Cardiac ventricle fibroblast (primary cell): Measurements from ENCODE around the genes TXN and OR2K2.

DNA sequence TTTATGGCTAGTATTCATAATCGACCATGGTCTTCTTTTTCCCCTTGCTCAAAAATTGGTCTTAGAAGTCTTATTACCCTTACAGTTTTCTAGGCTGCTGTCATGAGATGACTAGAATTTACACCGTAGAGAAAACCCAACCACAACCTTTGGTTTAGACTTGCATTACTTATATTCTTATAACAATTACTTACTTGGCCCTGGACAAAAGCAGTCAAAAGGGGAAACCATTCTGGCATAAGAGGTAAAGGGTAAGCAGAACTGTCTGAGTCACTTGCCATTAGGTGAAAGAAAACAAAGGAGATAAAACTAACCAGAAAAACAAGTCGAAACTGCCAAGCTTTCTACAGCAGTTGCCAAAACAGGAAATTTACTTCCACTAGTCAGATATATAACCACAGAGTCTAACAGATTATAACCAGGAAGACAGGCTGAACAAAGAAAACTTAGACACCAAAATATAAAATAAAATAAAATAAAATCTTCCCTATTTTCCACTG, 17.9 kb downstream of the TMEM245 start:
- RAMPAGE, long total RNA, result no peak

DNA sequence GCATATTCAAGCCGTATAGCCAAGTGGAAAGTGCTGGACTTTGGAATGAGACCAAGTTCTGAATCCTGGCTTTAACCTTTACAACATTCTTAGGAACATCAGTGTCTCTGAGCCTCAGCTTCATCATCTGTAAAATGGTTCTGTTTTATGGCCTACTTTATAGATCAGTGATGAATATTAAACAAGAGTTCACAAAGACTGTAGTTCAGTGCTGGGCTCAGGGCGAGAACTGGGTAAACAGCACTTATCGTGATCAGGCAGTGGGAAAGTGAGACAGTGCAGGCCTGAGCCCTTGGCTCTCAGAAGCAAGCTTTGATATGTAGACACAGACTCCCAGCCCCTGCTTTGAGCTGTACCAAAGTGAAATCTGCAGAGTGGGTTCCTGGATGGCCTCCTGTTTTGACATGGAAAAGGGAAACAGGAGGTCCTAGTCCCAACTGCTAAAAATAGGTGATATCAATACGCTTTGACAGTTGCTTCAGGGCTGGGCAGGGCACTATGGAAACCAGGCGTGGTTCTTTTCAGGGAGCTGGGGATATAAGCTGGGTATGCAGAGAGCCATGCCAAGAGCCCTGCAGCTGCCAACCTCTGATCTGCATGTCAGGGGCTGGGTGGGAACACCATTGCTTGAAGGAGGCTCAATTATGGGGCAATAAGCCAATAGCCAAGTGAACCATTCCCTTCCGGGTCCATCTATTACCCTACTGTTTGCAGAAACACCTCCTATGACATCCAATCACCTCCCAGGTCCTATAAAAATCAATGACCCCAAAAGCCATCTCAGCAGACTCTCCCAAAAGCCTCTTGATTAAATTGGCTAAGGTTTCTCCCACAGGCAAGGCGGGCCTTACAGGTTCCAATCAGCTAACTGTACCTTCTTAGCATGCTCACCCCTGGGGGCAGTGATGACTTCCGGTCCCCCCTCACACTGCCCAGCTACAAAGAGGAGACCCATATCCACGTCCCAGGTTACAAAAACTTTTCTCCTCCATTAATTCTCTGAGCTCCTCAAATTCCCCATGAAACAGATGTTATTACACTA, 45.9 kb downstream of the EPB41L4B start:
- RAMPAGE, long total RNA, result no peak

GRCh38 chr9:109355950-109356297, 35.1 kb upstream of the EPB41L4B start:
- RAMPAGE, long total RNA, result no peak

DNA sequence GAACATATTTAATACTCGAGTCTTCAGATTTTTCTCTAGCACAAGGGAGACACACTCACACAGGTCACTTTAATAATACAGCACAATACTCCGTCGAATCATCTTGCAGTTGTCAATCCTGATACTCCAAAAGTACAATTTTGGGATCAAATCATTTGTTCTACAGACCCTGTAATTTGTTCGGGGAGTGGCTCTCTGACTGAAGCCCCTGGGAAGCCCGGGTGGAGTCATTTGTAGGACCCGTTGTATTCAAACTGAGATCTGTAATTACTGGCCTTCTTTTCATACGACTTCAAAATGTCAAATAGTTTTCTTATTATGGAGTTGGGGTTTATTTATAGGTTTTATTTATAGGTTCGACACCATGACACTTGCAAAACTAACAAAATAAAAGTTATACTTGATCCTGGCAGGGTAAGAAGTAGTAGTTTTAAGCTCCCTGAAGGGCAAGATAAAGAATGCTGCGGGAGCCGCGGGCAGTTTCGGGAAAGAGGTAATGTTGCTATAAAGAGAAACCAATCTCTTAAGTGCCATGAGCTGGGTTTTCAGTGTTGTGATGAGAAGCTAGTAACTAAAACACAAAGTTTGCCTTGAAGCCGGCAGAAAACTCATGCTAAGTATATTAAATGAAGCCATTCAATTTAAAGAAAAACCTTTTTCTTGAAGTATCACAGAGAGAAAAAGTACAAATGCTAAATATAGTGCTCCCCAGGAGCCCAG, 24.9 kb downstream of the PTPN3 start:
- RAMPAGE, long total RNA, result no peak

DNA sequence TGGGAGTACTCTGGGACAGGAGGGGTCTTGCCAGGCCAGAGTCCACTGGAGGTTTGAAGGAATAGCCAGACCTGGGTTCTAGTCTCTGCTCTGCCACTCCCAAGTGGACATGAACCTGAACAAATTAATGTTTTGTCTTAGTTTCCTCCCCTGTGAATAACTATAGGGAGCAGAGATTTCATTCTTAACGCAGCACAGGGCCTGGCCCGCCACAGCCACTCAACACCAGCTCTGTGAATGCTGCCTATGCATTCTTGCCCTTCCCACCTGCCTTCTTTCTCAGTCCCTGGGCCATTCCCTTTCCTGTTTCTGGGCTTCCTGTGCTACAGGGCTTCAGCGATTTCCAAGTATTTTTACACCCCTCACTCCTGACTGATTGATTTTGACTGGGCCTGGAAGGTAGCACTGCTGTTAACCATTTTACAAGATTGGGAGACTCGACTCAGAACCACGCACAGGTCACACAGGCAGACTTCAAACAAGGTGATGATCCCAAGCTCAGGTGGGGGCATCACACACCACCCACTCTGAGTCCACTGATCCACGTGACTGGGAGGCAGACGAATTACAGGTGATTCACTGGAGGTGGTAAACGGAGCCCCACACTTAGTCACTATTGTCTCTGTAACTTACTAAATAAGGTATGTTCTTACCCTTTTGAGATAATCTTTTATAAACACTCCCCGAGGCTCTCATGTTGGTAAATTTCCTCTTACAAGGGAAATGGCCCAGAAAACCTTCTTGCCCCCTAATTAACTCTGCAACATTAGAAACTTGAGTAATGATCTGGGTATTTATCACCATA, 21.3 kb downstream of the PTPN3 start:
- RAMPAGE, long total RNA, result no peak

GRCh38 chr9:109479194-109479447, 19.0 kb downstream of the PTPN3 start:
- RAMPAGE, long total RNA, result no peak

DNA sequence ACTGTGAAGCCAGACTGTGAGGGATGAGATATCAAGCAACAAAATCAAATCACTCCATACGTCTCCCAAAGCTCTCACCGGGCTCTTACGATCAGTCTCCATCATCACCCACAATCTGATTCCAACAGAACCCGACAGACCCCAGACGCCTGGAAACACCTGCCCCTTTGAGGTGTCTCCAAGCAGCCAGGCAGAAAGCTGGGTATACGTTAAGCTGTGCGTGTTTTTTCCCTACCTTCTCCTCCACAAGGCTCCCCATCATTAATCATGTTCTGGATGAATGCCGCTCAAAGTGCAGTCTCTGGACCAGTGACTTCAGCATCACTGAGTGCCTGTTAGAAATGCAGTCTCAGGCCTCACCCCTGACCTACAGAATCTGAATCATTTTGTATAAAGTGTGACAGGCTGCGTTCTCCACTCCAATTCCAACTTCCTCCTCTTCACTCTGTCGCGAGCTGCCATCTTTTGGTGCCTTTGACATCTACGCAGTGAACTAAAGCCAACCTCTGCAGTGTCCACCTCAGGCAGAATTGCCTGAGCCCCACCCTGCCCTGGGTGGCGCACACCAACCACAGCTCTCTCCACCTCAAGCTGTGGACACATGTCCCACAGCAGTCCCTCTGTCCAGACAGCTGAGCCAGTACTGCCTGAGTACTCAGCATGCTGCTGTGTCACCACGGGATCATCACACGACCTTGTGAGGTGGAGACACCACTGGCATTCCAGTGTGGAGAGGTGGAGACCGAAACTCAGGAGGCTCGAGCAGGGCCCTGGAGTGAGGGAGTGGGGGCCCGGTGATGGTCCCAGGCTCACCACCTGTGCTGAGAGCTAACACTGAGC, 14.3 kb downstream of the PTPN3 start:
- RAMPAGE, long total RNA, result no peak

DNA sequence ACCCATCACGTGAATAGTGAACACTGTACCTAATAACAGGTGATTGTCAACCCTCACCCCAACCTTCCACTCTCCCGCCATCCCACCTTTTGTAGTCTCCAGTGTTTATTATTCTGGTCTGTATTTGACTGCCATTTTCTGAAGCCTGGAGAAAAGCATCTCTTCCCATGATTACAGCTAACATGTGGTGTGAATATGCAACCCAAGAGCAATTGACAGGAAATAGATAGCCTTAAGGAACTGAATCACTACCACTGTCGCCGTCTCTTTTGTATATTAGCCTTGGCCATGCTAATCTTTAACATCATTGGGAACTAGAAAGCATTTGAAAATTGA, 43.3 kb upstream of the PALM2AKAP2 start:
- RAMPAGE, long total RNA, result no peak

DNA sequence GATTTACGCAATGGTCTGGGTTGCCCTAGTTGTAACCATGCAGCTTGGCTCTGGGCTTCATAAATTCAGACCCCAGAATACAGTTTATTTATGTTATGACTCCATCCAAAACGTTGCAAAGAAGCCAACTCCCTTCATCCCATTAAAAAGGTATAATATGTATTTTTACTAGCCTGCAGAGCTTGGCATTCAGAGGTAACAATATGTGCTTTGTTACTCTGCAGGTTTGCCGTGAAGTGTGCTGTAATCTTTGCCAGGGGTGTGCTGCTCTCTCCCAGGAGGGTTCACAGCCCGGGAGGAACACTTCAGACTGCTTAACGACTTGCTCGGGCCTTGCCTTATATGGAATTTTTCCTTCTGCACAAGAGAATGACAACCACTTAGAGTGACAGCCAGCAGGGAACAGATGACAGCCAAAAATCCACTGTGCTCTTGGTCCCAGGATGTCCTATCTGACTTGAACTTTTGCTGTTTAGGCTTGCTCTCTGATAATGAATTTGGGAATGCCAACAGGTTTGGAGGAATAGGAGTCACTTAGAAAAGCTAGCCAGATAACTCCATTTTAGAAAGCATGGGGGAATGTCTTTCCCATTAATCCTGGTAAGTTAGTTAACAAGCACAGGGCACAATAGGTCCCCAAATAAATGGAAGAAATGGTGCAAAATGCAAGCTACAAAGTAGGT, 34.1 kb upstream of the PALM2AKAP2 start:
- RAMPAGE, long total RNA, result no peak

DNA sequence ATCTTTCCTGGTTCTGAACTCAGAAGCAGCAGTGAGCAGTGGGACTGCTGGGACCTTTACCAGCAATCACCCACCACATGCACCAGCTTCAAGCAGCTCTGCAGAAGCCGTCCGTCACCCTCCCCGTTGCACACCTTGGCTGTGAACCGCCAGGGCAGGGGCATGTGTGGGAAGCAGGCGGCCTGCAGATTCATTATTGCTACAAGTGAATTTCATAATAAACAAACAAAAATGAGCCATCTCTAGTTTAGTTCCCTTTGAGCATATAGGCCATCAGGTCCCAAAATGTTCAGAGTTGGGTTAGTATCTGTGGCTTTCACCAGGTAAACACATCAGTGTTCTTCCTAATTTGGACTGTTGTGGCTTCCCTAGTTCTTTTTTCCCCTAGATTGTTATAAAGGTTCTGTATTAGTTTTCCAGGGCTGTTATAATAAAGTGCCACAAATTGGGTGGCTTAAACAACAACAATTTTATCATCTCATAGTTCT, 17.6 kb downstream of the PALM2AKAP2 start:
- RAMPAGE, long total RNA, result no peak

- RAMPAGE, long total RNA, result start-site peak on the minus strand at chr9:110256479-110256609, 2,928 and 155 reads in 2 replicates
Measured at GRCh38 chr9:110256177-110257253, at the start of gene TXN. Gene TXN, minus strand, starts transcription at chr9:110256507.

GRCh38 chr9:110257844-110258438, 1.6 kb upstream of the TXN start:
- RAMPAGE, long total RNA, result no peak

- RAMPAGE, long total RNA, result no peak
Measured at GRCh38 chr9:110894931-110895452, 143.3 kb downstream of the LPAR1 start.

- RAMPAGE, long total RNA, result no peak
Measured at GRCh38 chr9:110928534-110929217, 109.6 kb downstream of the LPAR1 start.

DNA sequence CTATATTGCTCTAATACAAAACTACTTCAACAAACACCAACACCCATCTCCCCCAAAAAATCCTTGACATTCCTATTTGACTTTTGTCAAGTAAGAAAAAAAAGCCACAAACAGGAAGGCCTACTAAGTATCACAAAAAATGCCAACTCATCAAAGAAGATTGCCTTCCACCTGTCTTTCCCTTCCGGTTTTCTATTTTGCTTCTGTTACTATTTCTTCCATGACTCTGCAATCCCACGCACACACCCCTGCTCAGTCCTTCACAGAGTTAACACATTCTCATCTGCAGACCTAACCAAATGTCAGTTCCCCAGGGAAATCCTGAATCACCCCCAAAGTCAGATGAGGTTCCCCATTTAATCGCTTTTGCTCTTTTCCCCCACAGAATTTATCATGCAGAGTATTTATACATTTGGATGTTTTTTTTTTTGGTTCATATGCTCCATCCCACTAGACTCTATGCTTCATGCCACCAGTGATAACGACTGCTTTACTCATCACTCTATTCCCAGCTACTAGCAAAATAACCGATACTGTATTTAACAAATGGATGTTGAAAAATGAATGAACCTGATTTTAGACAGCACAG, 15.1 kb downstream of the LPAR1 start:
- RAMPAGE, long total RNA, result no peak

DNA sequence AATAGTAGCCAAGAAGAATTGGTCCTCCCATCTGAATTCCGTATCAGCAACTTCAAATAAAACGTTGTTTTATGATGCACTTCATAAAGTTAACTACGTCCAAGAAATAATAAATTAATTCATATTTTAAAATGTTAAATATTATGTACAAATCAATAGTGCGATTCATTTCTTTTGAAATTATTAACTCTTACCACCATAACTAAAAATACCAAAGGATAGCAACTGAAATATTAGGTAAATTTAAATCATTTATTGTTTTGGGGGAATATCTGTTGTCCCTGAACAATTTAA, at the start of gene OR2K2:
Gene OR2K2, minus strand, starts transcription at position 93 of the 294 bp plus-strand sequence.
- RAMPAGE, long total RNA, result no peak

GRCh38 chr9:111613363-111613881, 14.0 kb upstream of the PTGR1 start:
- RAMPAGE, long total RNA, result no peak

DNA sequence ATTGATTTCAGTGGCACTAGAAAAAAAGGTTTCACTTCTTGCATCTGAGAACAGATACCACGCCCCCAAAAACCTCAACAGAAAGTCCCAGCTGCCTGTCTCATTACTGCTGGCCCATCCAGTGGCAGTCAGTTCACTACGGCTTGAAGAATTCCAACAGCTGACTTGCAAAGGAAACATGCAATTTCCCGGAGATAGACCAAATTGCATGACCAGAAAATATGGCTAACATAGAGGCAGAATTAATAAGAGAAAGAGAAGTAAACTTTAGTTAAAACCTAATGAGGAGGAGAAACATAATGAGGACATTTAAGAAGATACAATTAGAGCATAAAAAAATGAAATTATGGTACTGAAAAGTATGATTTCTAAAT, 48.7 kb downstream of the UGCG start:
- RAMPAGE, long total RNA, result no peak

DNA sequence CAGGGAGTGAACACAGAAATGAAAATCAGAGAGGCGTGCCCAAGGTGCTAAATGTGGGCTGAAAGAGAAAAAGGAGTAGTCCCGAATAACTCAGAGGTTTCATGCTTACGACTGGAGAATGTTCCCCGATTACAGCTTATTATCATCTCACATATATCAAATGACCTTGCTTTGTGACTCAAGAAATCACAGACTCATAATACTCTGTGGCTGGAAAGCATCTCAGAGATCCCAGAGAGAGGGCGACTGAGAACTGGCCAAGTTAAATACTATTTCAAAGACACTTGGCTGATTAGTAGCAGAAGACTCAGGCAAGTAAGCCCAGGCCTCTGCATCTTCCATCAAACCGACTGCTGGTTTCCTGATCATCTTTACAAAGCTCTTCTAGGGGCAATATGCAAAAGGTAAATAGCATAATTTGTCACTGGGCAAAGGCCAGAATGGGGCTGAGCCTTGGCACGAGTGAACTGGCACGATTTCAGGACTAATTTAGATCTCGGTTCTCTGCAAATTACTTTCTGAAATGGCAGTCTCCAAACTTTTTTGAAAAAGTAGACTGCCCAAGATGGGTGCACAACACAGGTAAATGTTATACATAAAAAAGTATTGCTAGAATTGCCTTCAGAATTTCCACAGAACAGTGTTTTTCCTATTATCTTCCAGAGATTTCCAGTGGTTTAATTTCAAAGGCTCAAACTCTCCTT, 125.8 kb downstream of the SUSD1 start:
- RAMPAGE, long total RNA, result no peak

- RAMPAGE, long total RNA, result no peak
Measured at GRCh38 chr9:112172203-112172883, 2.8 kb downstream of the SUSD1 start.